Endodermal cell (in vitro differentiated cells): ENCODE measurements around the gene VTCN1.

GRCh38 chr1:116377244-116378468 is 4.6 kb downstream of the ATP1A1 start:
- PRO-cap: no peak

DNA sequence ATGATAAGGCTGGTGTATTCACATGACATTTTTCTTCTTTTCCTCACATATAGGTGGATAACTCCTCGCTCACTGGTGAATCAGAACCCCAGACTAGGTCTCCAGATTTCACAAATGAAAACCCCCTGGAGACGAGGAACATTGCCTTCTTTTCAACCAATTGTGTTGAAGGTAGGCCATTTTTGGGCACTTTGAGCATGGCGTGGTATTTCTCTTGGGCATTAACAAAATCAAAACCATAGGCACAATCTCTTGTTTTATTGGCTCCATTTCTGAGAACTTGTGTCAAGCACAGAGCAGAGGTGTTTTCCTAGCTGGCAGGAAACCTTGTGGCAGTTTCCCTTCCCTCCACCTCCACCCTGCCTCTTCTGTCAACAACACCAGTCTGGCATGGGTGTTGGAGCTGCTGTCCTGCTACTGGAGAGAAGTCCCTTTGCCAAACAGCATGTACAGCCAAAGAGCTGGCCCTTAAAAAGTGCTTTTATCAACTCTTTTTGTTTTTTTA is 15.9 kb downstream of the ATP1A1 start:
- PRO-cap: no peak

- PRO-cap: no peak
These were observed 20.2 kb downstream of the ATP1A1 start for GRCh38 chr1:116393162-116393685.

- PRO-cap: no peak
These were observed 29.5 kb downstream of the ATP1A1 start for GRCh38 chr1:116402345-116403081.

DNA sequence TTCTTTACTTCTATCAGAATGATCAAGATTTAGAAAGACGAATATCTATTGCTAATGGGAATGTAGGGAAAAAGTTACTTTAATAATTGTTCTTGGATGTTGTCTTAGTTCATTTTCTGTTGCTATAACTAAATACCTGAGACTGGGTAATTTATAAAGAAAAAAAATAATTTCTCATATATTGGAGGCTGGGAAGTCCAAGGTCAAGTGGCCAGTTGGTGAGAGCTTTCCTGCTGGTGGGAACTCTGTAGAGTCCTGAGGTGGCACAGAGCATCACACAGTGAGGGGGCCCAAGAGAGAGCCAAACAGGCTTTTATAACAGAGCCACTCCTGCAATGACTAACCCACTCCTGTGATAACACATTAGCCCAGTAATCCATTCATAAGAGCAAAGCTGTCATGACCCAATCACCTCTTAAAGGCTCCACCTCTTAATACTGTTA is 64.9 kb downstream of the CD58 start:
- PRO-cap: no peak

- PRO-cap: no peak
These were observed 42.9 kb upstream of the CD2 start for GRCh38 chr1:116711431-116711655.

DNA sequence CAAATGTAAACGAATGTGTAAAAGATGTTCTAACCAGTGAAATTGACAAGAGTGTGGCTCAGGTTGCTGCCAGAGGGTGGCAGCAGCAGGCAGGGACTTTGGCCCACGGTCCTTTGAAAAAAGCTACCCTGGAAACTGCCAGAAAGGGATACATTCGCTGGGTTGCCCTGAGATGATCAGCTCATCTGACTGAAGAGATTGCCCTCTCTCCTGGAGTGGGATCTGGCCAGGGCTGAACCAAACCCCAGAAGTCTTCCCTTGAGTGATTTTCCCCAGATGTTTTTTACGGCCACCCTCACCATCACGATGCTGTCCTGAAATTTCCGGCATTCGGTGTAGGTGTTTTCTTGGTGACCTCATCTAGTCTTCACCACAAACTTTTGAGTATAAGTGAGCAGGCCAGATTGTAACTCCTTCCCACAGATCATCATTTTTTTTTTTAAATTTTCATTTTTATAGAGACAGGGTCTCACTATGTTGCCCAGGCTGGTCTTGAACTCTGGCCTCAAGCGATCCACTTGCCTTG is 16.8 kb upstream of the CD2 start:
- PRO-cap: no peak

GRCh38 chr1:116764374-116765002 is 10.3 kb downstream of the CD2 start:
- PRO-cap: no peak

- PRO-cap: no peak
These were observed 34.3 kb upstream of the PTGFRN start for GRCh38 chr1:116875467-116875831.

DNA sequence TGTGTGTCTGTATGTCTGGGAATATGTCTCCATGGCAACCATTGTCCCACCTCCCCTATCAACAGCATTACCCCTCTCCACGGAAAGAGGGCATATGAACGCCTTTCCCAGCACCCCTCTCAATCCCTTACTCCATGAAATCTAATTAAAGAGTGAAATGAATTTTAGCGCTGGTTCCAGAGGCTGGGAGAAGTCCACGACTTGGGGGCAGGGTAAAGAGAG is 31.5 kb upstream of the PTGFRN start:
- PRO-cap: no peak

- PRO-cap: no peak
These were observed 26.6 kb upstream of the TTF2 start for GRCh38 chr1:117033486-117033878.

- PRO-cap: no peak
These were observed 38.0 kb downstream of the VTCN1 start for GRCh38 chr1:117172683-117173138.

GRCh38 chr1:117210813-117211401 is at the start of gene VTCN1:
Gene VTCN1 (minus strand): TSS chr1:117210927.
- PRO-cap: no peak

DNA sequence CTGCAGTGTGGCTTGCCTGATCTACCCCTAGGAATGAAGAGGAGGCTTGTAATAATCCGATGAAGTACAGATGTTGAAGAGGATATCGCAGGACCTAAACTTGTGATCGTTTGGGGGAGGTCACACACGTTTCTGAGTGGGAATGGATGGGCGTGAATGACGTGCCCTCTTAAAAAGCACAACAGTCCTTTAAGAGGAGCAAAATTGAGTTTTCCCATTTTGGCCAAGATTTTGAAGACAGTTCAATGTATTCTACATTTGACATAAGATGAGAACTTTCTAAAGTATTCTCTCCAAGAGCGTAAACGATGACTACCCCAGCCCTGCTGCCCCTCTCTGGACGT is 599 bp downstream of the MAN1A2 start:
- PRO-cap: no peak

- PRO-cap: no peak
These were observed 61.0 kb upstream of the TENT5C start for GRCh38 chr1:117544836-117545169.

GRCh38 chr1:117612421-117612735 is 6.5 kb downstream of the TENT5C start:
- PRO-cap: no peak

DNA sequence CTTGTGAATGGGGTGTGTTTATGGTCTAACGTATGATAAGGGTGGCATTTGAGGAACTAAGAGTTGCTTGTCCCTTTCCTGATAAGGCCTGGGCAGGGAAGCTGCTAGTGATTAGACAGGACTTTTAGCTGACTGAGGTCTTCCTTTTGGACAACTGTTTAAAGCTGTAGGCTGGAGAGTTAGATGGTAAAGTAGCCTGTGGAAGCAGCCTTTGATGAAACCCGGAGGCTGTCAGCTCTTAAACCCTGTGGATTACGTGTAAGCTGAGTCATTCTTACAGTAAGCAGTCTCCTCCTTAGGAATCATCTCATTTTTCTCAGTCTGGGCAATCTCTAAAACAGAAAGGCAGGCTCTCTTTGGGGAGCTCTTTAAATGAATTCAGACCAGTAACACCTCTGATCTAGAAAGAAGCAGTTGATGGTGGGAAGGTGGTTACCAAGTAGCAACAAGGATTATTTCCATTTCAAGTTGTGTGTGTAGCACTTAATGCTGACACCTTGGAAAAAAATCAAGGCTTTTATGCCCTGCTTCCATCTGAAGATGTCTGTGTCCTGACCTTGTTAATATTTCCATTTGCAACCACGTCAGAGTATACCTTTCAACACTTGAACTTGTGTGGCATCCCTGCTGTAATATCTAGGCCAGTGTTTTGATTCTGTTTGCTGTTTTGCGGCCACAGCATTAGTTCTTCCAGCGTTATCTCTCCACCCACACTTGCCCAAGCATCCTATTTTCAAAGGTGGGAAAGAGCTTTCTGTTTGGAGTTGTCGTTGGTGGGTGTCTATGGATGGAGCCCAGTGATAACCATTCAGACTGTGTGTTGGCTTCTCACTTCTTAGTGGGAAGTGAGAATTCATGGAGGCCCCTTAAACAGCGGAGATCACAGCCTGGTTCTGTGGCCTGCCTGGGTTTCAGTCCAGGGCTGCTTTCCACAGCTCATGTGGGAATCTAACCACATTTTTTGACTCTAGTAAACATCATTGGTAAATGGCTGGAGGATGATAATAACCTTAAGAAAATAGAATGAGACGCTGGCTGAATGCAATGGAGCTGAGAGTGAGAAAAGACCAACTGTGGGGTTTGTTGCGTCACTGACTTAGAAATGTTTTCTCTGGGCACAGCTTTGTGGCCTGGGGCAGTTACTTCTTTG is 7.3 kb downstream of the TENT5C start:
- PRO-cap: no peak

GRCh38 chr1:117641368-117641677 is 35.5 kb downstream of the TENT5C start:
- PRO-cap: no peak

- PRO-cap: bidirectional peak, plus-strand start at chr1:117759122, minus-strand start at chr1:117758951
These were observed 153.1 kb downstream of the TENT5C start for GRCh38 chr1:117758786-117759579.

DNA sequence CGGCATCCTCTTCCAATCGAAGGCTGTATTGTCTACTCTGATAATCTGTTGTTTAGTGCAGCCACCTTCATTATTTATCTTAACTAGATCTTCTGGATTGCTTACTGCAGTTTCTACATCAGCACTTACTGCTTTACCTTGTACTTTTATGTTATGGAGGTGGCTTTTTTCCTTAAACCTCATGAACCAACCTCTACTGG is 129.3 kb downstream of the GDAP2 start:
- PRO-cap: no peak